ENCODE results near the genes PRPF40B, AQP6 and LARP4.

- RRBS, result no CpG with 5 or more reads among the region's 9 CpGs
These were observed 5.1 kb downstream of the FAM186B start for GRCh38 chr12:49600253-49600794.

DNA sequence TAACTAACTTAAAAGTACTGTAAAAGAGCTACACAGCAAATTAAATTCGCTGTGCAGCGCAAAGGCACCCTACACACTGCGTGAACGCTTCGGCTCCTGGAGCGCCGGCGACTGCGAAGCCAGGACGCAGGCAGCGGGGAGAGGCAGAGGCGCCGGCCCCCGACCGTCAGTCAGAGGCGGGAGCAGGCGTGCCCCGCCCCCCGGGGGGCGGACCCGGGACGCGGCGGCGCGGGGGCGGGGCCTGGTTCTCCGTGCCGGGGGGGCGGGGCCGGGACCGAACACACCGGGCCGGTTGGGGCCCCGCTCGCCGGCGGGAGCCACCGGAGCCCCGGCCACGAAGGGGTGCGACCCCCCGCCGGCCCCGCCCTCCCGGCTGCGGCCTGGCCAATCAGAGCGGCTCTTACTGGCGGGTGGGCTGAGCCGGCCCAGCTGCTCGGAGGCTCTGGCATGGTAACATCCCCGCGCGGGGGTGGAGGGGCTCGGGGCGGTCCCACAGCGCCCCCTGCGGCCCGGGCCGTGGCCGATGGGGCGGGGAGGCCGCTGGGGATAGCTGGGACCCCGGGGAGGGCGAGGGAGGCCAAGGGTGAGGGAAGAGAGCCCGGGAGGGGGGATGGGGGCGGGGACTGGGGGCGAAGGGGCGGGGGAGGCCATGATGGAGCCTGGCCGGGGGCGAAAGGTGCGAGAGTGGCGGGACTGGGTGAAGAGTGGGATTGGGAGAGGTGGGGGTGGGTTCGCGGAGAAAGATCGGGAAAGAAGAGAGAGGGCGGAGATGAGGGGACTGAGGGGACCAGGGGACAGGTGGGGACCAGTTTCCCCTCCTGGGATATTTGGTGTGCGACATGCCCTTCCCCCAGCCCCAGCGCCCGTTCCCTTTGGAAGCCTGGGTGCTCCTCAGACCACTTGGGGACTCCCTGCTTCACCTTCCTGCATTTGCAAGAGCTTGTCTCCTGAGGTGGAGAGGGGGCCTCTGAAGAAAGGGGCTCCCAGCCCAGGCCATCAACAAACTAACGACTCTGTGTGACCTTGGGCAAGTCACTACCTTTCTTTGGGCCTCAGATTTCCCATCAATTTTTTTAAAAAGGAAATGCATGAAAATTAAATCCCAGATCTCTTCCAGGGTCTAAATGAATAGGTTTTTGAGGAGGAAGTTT is at the start of gene PRPF40B:
PRPF40B (plus strand) TSS at position 418 of the 1,151 bp plus-strand sequence.
- RRBS, result 4% methylated on average over 44 of the region's 81 CpGs

DNA sequence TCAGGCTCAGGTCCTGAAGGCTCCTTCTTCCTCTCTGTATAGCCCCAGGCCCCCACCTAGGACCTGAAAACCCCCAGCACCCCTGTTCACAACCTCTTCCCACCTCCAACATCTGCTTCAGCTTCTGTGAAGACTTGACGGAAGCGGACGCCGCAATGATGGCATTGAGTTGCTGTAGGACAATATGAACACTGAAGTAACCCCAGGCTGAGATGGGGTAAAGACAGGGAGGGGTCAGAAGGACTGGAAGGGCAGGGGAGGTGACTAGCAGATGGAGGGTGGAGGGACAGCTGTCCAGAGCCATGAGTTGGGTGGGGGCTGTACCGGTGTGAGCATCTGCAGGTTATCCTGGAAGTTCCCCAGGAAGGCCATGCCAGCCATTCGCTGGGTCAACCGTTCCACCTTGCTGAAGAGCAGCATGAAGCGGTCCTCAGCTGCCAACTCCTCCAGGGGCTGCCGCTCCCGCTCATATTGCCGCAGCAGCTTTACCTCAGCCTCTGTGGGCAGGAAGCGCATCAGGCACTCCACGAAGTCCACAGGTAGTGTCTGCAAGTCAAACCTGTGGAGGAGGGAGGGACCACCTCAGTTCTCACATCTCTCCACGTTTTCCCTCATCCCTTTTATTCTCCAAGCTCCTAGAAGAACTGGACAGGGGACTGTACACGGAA is 26.1 kb downstream of the PRPF40B start:
- RRBS, result no CpG with 5 or more reads among the region's 15 CpGs

GRCh38 chr12:49653384-49654101 is 30.2 kb downstream of the PRPF40B start:
- RRBS, result no CpG with 5 or more reads among the region's 7 CpGs

DNA sequence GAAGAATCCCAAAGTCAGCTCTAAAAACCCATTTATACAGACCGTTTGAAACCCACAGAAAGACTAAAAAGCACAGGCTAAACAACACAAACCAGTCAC is 1.1 kb downstream of the FMNL3 start:
- RRBS, result no CpG with 5 or more reads among the region's 1 CpG

GRCh38 chr12:49764005-49764775 is 22.8 kb downstream of the TMBIM6 start:
- RRBS, result no CpG with 5 or more reads among the region's 6 CpGs

GRCh38 chr12:49764776-49765458 is 23.6 kb downstream of the TMBIM6 start:
- RRBS, result no CpG with 5 or more reads among the region's 4 CpGs

GRCh38 chr12:49828896-49829482 is 776 bp upstream of the NCKAP5L start:
- RRBS, result no CpG with 5 or more reads among the region's 11 CpGs

DNA sequence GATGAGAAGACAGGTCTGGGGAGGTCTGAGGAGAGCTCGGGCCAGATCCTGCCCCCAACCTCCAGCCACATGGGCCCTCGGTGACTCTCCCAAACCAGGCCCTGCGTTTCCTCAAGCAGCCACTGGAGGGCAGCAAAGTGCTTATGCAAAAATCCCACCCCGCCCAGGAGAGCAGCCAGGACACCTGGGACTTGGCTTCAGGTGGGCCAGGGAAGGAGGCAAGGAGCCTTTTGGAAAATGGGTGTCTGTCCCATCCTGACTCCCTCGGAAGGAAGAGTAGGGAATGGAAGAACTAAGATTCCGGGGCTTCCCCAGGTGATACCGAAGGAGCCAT is 24.2 kb upstream of the BCDIN3D start:
- RRBS, result 48% methylated on average over 2 of the region's 7 CpGs

- RRBS, result 12% methylated on average over 15 of the region's 59 CpGs
These were observed 5.4 kb downstream of the AQP5 start for GRCh38 chr12:49966707-49967871.

DNA sequence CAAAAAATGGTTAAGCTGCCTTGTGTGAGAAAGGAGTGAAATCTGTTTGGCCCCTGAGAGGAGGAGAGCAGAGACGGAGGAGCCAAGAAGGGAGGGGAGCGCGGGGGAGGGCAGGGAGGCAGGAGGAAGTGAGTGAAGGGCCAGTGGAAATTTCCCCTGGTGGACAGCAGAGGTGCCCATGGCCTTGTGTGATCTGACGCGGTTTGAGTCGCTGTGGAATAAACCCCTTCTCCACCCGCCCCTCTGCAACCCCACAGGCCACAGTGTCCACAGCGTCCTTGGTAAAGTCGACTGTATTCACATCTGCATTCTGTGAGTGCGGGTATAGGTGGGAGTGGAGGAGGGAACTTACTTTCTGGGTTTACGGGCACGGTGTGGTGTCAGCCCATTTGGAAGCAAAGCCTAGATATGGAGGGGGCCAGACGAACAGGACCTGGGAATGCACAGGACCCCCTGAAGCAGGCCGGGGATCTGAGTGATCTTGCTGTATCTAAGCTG is 474 bp upstream of the AQP6 start:
- RRBS, result no CpG with 5 or more reads among the region's 14 CpGs

GRCh38 chr12:49972722-49973152 is at the start of gene AQP6:
Gene AQP6, plus strand, starts transcription at chr12:49972947.
- RRBS, result no CpG with 5 or more reads among the region's 8 CpGs

GRCh38 chr12:50025574-50025935 is 261 bp upstream of the RACGAP1 start:
- RRBS, result no CpG with 5 or more reads among the region's 11 CpGs

DNA sequence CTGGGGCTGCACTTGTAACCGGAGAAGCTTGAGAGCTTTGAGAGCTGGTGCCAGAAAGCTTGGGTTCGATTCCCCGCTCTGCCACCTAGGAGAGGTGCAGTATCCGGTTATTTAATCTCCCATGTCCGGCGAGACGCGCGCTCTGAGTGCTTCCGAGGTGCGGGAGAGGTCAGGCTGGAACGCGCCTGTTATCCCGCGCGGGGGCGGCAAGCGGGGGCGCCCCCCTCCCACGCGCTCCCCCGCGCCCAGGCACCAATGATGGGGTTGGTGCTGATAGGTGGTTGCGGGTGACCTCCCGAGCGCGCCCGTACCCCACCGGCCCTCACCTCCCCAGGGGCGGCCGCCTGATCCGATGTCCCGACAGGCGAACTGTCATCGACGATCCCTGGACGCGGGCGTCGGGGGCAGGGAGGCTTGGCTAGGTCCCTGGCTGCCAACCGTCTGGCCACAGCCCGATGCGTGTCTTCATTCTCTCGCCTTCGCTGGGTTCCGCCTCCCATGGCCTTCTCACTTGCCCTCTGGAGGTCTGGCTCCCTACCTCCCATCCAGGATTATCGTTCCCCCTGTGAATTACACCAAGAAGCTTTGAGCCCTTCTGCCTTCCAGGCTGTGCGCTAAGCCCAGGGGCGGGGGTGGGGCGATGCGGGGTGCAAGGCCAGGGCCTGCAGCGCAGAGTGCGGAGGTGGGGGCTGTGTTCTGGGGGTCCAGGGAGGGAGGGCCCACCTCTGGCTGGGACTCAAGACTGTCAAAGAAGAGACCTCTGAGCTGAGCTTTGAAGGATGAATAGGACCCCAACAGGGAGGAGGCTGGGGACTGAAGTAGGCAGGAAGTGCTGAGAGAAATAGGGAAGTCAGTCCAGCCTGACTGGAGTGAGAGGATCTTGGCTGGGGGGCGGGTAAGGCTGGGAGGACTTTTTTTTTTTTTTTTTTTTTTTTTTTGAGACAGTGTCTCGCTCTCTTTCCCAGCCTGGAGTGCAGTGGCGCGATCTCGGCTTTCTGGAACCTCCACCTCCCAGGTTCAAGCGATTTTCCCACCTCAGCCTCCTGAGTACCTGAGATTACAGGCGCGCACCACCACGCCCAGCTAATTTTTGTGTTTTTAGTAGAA is 7.7 kb upstream of the RACGAP1 start:
- RRBS, result 48% methylated on average over 3 of the region's 62 CpGs

DNA sequence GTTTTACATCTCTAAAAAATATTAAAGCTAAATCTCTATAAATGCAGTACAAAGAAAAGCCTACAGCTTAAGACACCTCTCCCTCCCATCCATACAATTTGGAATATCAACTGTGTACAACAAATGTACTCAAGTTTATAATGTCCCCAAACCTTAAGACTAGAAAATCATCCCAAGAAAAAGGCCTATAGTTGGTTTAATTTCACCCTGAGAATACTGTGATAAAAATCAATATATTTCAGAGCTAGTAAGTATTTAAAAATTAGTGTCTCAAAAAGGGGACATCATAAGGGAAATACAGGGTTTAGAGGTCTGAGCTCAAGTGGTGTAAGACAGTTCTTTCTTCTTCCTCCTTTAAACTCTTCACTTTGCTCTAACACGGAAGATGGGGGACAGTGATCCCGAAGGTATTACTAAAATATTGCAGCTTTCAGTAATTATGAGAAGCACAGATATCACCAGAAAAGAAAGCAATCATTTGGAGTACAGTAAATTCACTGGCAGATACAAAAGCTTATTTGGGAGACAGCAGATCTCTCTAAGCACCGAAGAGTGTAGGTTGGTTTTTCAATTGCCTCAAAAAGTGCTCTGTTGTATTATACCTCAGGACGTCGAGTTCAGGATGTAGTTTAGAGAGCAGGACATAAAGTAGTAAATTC is 8.8 kb upstream of the CERS5 start:
- RRBS, result no CpG with 5 or more reads among the region's 5 CpGs

DNA sequence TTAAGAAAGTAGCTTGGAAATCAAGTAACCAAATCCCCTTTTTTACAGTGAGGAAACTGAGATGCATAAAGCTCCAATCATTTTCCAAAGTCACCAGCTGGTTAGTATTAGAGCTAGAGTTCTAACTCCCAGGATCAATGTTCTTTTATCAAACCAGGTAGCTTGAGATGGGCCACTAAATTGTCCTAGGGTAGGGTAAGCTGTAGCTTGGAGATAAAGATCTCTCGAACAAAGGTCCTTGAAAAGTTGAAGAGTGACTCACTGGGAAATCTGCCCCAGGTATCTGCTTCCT is 29.0 kb downstream of the LIMA1 start:
- RRBS, result no CpG with 5 or more reads among the region's 1 CpG

DNA sequence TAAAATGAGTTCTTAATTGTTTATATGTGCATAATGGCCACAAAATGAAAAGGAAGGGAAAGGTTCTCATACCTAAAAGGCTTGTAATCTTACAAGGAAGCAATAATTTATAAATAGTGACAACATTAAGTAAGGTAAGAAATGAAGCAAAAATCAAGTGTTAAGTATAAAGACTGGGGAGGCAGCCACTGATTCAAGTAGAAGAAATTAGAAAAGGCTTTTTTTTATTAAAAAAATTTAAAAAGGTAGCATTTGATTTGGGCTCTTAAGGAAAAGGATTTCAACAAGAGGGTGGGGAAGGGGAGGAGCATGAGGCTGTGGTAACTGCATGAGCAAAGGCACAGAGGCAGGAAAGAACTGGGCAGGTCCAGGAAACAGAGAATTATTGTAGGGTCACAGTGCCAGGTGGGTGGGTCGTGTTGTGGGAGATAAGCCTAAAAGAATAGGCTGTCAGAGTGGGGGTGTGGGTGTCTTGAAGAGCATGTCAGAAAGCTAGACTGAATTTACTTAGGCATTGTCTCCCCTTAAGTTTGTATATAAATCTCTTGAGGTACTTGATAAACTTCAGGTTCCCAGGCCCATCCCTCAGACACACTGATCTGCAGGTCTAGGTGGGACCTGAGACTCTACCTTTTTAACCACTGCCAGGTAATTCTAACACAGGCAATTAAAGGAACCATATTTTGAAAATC is 7.8 kb downstream of the LIMA1 start:
- RRBS, result no CpG with 5 or more reads among the region's 1 CpG

DNA sequence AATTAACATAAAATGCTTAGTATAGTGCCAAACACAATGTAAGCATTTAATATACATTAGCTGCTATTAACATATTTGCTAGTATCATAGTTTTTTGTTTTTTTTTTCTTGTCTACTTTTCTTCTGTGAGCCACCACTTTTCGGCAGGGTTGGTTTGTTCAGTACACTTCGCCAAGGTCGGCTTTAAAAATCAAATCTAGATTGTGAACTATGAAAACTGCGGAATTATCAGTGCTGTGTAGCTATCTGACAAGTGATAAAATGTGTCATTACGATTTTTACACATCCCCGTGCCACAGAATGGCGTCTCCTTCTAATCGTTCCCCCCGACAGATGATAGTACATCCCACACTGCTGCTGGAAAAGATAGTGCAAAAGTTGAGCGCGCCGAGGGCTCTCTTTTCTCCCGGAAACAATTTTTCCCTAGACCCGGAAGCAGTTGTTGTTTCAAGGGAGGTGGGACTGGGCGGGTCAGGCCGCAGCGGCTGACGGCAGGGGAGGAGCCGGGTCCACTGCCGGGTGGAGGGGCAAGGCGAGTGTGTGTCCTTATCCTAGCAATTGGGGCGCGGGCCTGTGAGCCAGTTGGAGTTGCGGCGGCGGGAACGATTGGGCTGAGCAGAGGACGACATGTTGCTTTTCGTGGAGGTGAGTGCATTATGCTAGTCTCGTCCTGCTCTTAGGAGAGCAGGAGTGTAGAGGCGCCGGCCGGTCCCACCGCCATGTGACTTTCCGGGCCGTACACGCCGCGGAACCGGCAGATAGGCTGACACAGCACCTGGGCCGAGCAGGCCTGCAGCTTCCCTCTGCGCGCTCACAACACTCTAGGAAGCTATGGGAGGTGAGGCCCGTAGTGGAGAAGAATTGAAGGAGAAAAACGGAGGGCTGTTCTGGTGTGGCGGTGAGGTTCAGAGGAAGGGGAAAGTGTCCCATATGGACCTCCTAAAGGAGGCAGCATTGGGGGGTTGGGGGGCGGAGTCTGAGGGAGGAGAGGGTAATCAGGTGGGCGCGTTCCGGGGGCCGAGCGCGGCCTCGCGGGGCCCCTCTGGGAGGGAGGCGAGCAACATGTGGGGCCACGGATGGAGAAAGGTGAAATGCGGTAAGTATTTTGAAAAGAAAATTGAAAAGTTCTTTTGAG is at the start of gene LARP4:
LARP4 (plus strand) TSS at position 502 of the 1,135 bp plus-strand sequence.
- RRBS, result 6% methylated on average over 5 of the region's 58 CpGs

- RRBS, result no CpG with 5 or more reads among the region's 8 CpGs
These were observed 16.1 kb upstream of the DIP2B start for GRCh38 chr12:50488689-50489154.

DNA sequence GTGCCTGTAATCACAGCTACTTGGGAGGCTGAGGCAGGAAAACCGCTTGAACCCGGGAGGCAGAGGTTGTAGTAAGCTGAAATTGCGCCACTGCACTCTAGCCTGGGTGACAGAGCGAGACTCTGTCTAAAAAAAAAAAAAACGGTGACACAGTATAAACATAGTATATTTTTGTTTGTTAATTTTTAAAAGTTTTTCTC is 2.5 kb upstream of the DIP2B start:
- RRBS, result no CpG with 5 or more reads among the region's 5 CpGs

Measured in islet of Langerhans (tissue), 1 donor.